Foreskin fibroblast (primary cell): ENCODE measurements around a stretch of chr2.

- RRBS: no CpG with 5 or more reads among the region's 6 CpGs
These were observed 53.3 kb upstream of the LGALSL start for GRCh38 chr2:64400622-64401169.

- RRBS: no CpG with 5 or more reads among the region's 2 CpGs
These were observed 51.1 kb upstream of the LGALSL start for GRCh38 chr2:64402823-64403295.

DNA sequence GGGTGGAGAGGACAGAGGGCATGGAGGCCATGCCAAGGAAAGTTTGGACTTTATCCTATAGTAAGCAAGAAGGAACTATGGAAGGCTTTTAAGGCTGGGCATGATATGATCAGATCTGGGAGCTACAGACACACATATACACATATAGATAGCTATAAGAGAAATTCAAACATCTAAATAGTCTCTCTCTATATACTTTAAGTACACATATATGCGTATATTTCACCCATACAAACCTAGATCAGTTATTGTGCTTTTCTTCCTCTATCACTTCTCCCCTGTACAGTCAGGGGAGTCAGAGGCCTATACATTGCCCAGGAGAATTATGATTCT lies 47.4 kb upstream of the LGALSL start:
- RRBS: no CpG with 5 or more reads among the region's 1 CpG

DNA sequence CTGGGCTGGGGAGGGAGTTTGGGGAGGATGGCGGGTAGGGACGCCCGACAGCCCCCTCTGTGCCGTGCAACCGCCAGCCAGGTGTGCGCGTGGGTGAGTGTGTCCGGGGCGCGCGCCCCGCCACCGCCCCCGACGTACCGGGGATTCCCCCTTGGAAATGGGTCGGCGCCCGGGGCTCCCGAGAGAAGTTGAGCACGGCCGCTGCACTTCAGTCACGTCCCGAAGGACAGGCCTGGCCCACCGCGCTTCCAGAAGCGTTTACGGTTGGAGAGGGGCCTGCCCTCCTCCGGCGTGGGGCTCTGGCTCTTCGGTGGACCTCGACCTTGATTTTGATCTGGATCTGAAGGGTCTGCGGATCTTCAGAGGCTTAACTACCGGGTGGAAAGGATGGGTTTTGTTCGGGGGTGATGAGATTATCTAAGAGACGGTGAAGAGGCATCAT lies 843 bp downstream of the LGALSL start:
- RRBS: 3% methylated on average over 16 of the region's 36 CpGs

- RRBS: no CpG with 5 or more reads among the region's 5 CpGs
These were observed 7.0 kb downstream of the LGALSL start for GRCh38 chr2:64460821-64461597.

DNA sequence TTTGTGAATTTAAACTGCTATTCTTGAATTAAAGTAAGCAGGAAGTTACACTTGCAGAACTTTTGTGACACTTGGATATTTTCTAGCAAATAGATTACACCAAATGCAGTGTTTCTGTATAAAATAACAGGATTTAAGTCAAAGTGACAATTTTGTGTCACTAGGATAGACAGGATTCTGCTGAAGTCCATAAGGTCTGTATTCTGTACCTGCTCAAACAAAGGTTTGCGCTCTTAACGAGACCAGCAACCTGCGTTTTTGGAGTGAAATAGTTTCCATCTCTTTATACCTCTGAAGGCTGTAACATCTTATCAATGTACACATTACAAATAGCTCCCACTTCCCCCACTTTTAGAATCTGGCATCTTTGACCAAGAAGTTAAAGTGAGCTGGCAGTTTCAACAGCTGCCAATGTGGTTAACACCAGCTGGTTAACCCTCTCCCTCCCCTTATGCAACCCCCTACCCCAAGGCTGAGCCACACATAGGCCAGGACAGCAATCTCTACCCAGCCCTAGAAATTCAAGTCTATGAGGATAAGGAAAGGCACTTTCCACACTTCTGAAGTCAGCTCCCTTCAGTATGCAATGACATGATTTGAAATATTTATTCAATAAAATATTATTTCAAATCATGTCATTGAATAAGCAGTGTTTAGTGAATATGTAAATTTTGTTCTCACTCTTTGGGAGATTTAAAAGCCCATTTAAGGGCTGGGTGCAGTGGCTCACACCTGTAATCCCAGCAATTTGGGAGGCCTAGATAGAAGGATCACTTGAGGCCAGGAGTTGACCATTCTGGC lies 2.2 kb upstream of the SERTAD2 start:
- RRBS: no CpG with 5 or more reads among the region's 3 CpGs

- RRBS: no CpG with 5 or more reads among the region's 5 CpGs
These were observed 78.0 kb upstream of the SERTAD2 start for GRCh38 chr2:64731594-64732143.

DNA sequence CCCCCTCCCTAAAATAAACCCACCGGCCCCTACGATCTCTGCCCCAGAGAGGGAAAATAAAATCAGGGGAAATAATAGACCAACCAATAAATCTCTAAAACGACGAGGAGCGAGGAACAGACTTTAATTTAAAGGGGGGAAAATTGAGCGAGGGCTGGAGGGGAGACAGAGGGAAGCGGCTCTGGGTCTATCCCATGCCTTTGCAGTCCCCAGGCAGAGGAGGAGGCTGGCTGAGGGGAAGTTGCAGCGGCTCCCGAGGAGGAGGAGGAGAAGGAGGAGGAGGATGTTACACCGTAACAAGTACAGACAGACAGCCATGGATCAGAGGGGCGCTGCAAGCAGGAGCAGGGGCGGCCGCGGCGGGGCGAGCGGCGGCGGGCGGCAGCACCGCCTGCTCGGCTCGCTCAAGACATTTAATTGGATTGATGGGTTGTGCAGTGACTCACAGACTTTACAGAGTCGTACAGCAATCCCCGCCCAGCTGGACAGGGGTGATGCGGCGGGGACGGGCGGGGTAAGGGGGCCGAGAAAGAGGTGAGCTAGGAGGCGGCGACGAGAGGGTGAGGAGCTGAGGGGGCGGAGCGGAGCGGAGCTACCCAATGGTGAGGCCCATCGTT lies 96.9 kb upstream of the SERTAD2 start:
- RRBS: no CpG with 5 or more reads among the region's 37 CpGs

- RRBS: no CpG with 5 or more reads among the region's 9 CpGs
These were observed 150.4 kb upstream of the SLC1A4 start for GRCh38 chr2:64838680-64839223.

GRCh38 chr2:64839881-64840337 lies 149.3 kb upstream of the SLC1A4 start:
- RRBS: no CpG with 5 or more reads among the region's 5 CpGs

GRCh38 chr2:64875966-64876812 lies 113.0 kb upstream of the SLC1A4 start:
- RRBS: no CpG with 5 or more reads among the region's 10 CpGs

DNA sequence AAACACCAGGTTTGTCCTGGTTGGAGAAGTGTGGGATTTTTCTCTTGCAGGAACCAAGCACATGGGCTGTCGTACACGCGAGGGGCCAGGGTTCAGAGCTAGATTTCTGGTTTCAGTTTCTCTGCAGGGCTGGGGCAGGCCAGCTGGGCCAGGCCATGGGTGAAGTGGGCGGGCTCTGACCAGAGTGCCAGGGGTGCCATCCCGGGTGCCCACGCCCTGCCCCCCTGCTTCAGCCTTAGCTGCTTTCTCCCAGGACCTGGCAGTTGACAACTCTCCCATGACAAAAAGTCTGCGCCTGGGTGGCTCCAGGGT lies 51.3 kb upstream of the SLC1A4 start:
- RRBS: no CpG with 5 or more reads among the region's 7 CpGs

DNA sequence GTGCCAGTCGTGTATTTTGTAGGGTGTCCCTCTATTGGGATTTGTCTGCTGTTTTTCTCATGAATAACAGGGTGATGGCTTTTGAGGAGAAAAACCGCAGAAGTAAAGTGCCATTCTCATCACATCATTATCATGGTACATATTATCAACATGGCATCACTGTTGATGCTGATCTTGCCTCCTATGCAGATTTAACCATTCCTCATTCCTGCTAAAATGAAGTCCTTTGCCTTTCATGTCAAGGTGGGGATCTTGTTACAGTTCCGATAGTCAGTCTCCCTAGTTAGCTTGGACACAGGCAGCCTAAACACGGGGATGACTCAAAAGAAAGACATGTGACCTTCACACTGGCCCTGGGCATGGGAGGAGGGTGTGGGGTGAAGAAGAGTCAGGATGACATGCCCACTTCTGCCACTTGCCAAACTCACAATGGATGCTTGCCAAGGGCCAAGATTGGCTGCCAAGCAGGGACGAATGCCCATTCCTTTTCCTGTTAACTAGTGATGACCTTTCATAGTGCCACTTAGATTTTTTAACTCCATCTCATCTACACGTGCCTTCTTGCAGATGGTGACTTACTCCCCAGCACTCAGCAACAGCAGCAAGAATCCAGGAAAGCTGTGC lies 14.0 kb upstream of the SLC1A4 start:
- RRBS: no CpG with 5 or more reads among the region's 6 CpGs

GRCh38 chr2:64998705-64999115 lies 9.5 kb downstream of the SLC1A4 start:
- RRBS: 10% methylated on average over 1 of the region's 2 CpGs

- RRBS: no CpG with 5 or more reads among the region's 1 CpG
These were observed 2.9 kb downstream of the CEP68 start for GRCh38 chr2:65059074-65059517.

DNA sequence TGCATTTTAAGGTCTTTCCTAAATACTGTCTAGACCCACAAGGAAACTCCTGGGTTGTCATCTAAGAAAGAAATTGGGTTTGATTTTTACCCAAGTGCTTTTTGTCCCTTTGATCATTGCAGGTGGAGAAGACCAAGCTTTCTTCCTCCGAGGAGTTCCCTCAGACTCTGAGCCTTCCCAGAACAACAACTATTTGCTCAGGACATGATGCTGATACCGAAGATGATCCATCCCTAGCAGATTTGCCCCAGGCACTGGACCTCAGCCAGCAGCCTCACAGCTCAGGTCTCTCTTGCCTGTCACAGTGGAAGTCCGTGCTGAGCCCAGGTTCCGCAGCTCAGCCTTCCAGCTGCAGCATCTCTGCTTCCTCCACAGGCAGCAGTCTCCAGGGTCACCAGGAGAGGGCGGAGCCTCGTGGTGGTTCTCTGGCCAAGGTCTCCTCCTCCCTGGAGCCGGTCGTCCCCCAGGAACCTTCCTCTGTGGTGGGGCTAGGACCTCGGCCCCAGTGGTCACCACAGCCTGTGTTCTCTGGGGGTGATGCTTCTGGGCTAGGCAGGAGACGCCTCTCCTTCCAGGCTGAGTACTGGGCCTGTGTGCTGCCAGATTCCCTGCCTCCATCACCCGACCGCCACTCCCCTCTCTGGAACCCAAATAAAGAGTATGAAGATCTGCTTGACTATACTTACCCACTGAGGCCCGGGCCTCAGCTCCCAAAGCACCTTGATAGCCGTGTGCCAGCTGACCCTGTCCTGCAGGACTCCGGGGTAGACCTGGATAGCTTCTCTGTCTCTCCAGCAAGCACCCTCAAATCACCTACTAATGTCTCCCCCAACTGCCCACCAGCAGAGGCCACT lies 15.3 kb downstream of the CEP68 start:
- RRBS: 93% methylated on average over 3 of the region's 15 CpGs

DNA sequence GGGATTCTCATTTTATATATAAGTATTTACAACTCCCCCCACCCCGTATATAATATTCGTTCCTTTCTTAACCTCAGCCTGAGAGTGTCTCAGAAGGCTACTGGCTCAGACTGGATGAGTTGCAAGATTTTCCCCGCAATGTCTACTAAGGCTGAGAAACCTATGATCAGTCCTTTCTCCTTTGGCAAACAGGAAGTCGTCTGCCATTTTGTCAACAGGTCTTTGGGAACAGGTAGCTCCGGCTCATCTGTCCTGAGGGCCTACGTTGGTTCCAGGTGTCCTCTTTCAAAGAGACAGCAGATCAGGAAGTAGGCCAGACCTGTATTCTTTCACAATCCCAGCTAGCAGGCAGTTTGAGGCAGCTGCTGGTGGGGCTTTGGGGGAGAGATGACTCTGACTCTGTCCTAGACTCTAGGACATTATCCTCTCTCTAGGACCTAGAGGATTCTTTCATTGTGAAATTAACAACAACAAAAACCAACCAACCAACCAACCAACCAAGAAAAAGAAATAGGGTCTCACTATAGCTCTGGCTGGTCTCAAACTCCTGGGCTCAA lies 98.6 kb downstream of the ACTR2 start:
- RRBS: no CpG with 5 or more reads among the region's 6 CpGs

DNA sequence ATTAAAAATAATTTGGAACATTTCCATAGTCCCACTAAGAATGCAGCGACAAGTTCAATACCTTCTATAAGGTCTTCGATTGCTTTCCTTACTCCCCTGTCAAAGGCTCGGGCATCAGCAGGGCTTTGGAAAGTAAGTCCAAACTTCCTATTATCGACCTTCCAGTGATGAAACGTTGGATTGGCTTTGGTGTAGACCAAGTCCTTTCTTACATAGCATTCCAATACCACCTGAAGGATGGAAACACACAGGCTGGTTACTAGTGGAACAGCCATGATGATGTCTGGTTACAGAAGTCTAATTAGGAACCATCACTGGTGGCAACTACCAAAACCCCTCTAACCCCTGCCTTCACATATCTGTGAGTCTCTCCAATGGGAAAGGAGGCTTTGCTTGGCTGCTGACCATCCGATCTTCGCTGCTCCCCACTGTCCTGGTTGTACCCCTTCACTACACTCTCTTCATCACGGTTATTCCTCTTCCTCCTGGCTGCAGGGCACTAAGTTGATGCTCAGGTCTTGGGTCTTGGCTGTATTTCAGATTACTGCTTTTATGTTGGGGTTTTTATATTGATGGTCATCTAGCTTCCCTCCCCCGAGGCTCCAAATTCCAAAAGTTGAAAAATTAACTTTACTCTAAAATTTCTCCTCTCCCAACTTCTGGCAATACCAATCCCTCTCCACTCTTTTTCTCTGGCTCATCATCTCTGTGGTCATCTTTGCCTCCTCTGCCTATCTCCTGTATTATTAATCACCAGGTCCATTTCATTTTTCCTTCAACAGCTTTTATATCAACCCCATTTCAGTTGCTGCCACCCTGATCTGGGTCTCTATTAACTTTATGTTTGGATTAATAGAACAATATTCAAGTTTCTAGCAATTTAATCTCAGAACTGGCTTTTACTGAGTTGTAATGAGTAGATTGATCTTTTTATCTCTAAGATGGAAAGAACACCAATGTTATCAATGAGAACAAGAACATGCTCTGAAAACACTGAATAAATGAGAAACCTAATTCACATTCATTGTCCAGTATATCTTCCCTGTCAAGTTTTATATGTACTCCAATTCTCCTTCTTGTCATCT lies 97.5 kb downstream of the SPRED2 start:
- RRBS: no CpG with 5 or more reads among the region's 9 CpGs